Sigmoid colon (tissue), 4 donors: ENCODE measurements around the genes RFX5 and RORC.

GRCh38 chr1:151008891-151009455 is 724 bp downstream of the PRUNE1 start:
- PRO-cap, result no peak
- RAMPAGE, long total RNA, 4 experiments, result no peak in any of the 4 experiments

GRCh38 chr1:151054798-151055935 is 4.3 kb downstream of the CDC42SE1 start:
- PRO-cap, result no peak
- RAMPAGE, long total RNA, 4 experiments, result no peak in any of the 4 experiments

GRCh38 chr1:151147605-151148192 is 1.3 kb upstream of the SEMA6C start:
- PRO-cap, result no peak
- RAMPAGE, long total RNA, 4 experiments, result no peak in any of the 4 experiments

DNA sequence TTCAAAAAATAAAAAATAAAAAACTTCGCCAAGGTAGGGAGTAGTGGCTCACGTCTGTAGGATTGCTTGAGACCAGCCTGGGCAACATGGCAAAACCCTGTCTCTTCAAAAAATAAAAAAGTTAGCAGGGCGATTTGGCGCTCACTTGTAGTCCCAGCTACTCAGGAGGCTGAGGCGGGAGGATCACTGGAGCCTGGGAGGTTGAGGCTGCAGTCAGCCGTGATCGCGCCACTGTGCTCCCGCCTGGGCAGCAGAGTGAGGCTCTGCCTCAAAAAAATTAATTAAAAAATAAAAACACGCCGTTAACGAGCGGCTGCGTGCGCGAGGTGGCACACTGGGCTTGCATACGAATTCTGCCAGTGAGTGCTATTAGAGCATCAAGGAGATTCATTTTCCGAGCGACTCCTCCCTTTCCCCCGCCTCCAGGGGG is 1.2 kb upstream of the ZNF687 start:
- PRO-cap, result no peak
- RAMPAGE, long total RNA, 4 experiments, result no peak in any of the 4 experiments

DNA sequence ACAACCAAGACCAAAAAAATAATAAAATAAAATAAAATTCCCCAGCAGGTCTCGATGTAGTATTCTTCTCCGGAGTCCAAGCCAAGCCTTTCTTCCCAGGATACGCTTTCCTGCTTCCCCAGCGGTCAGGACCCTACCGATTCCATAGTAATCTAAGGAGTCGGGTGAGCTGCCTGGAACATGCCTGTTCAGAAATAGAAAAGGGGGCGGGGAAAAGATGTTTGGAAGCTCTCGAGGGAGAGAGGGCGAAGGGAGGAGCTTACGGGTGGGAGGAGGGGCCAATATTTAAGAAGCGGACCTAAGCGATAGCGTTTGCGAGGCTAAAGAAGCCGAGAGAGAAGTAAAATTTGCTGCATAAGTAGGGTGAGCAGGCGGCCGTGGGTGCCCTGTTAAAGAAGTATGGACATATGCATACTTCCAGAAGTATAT is 302 bp upstream of the PI4KB start:
- PRO-cap, result unidirectional peak, minus-strand start at position 154 of the sequence
- RAMPAGE, long total RNA, 4 experiments, result start-site peak on the minus strand in 4 of 4 experiments, centred at positions 143 to 176 of the sequence, 55 to 68 reads per replicate

- PRO-cap, result no peak
- RAMPAGE, long total RNA, 4 experiments, result no peak in any of the 4 experiments
Measured at GRCh38 chr1:151327933-151328434, 768 bp upstream of the PI4KB start.

DNA sequence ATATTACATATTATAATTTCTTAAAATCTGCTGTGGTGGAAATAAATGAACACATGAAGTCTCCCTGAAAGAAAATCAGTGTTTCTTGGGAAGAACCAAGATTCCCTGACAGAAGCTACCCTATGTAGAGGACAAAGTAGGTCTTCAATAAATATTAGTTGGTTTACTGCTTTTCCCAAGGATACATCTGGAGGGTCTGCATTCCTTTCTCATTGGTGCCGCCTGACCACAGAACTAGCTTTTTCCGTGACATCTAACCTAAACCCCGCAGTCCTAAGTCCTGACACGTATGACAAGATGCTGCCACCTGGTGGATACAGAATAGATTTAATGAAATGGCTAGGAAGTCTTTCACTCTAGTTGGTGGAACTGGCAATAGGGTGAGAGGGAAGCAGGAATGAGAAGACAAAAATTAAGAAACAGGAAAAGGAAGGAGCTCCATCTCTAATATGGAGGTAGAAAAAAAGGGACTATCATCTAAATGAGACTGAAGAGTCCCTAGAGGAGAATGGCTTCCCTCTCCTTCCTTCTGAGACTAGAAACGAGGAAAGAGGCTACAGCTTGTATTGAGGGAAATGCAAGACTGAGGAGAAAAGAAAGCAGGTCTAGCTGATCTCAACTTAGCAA is 6.2 kb downstream of the RFX5 start:
- PRO-cap, result no peak
- RAMPAGE, long total RNA, 4 experiments, result no peak in any of the 4 experiments

DNA sequence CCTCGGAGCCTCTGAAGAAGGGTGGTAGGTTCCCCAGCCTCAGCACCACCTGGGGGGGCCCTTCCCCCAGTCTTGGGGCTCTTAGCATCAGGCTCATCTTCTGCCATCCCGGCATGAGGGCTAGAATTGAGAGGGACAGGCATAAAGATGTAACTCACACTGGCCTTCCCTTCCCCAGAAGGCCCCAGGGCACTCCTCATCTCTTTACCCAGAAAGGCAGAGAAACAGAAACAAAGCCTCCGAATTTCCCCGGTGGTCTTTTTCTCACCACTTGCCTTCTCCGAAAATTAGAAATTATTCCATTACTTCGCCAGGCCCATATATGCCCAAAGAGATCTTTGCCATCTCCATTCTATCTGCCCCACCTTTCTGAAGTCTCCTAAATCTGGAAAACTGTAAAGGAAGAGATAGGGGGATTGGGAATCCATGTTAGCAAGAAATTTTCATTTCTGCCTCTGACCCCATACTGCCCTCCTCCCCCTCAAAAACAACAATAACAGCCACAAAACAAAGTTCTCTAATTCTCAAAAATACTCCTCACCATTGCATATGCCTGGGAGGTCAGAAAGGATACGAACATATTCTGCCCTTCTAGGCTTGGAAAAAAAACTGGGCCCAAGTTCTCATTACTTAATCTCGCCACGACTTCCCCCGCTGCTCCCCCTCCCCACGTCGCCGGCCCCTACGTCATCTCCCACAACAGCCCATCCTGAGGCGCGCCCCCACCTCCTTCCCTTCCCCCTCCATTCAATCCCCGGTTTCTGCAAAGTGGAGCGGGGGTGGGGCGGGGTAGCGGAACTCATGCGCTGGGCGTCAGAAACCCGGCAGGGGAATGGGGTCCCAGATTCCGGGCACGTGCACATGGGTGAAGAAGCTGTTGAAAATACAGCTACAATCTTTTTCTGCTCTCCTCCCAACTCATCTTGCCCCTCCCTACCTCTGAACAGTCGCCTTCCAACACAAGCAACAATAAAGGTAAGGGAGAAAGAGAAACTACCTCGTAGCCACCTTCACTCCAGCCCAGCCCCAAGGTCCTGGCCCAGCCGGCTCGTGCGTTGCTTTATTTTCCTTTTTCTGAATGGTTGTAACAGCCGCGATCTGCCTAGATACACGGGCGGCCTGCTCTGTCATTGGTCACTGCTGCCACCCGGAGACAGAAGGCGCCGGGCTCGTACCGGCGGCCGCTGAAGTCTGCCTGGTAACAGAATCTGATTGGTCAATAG is at the start of gene RFX5:
RFX5 (minus strand) TSS at position 1,039 of the 1,223 bp plus-strand sequence.
- PRO-cap, result unidirectional peak, minus-strand start at position 674 of the sequence; bidirectional peak, plus-strand start outside the sequence, minus-strand start at position 1,036 of the sequence
- RAMPAGE, long total RNA, 4 experiments, result start-site peak on the plus strand in 2 of 4 experiments, centred at positions 735 to 758 of the sequence, 5 to 14 reads per replicate; start-site peak on the minus strand in 4 of 4 experiments, centred at positions 682 to 1,035 of the sequence, 66 to 270 reads per replicate

GRCh38 chr1:151365420-151365930 is 7.0 kb downstream of the SELENBP1 start:
- PRO-cap, result no peak
- RAMPAGE, long total RNA, 4 experiments, result no peak in any of the 4 experiments

GRCh38 chr1:151419863-151420086 is 20.4 kb downstream of the PSMB4 start:
- PRO-cap, result no peak
- RAMPAGE, long total RNA, 4 experiments, result no peak in any of the 4 experiments

DNA sequence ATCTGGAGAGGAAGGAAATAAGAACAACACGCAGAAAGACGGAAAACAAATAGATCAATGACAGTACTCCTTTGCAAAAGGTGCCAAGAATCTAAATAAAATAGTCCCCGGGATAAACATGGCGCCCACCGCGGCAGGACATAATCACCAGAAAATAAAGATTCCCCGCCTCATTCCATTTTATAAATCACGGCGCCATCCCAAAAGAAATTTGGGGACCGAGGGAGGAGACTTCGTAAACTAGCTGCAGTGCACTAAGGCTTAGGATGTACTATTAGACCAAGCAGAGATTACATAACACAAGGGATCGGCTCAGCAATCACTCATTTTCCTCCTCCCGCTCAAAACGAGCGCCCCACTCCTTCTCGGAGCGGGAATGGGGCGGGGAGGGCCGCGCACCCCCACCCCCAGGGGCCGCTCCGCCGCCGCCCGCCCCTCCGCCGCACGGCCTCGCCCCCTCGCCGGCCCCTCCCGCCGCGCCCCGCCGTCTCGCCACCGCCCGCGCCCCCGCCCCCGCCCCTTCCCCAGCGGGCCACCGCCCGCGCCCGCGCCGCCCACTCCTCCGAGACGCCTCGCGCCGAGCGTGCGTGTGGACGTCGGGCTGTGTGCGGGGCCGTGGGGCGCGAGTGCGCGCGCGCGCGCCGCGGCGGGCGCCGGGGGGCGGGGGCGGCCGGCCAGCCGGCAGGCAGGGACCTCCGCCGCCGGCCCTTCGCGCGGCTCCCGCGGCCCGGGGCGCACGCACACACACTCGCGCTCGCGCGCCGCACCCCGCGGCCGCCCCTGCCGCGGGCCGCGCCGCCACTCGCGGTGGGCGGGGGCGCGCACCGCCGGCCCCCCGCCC is 891 bp downstream of the POGZ start:
- PRO-cap, result bidirectional peak, plus-strand start at position 656 of the sequence, minus-strand start at position 483 of the sequence
- RAMPAGE, long total RNA, 4 experiments, result no peak in any of the 4 experiments

DNA sequence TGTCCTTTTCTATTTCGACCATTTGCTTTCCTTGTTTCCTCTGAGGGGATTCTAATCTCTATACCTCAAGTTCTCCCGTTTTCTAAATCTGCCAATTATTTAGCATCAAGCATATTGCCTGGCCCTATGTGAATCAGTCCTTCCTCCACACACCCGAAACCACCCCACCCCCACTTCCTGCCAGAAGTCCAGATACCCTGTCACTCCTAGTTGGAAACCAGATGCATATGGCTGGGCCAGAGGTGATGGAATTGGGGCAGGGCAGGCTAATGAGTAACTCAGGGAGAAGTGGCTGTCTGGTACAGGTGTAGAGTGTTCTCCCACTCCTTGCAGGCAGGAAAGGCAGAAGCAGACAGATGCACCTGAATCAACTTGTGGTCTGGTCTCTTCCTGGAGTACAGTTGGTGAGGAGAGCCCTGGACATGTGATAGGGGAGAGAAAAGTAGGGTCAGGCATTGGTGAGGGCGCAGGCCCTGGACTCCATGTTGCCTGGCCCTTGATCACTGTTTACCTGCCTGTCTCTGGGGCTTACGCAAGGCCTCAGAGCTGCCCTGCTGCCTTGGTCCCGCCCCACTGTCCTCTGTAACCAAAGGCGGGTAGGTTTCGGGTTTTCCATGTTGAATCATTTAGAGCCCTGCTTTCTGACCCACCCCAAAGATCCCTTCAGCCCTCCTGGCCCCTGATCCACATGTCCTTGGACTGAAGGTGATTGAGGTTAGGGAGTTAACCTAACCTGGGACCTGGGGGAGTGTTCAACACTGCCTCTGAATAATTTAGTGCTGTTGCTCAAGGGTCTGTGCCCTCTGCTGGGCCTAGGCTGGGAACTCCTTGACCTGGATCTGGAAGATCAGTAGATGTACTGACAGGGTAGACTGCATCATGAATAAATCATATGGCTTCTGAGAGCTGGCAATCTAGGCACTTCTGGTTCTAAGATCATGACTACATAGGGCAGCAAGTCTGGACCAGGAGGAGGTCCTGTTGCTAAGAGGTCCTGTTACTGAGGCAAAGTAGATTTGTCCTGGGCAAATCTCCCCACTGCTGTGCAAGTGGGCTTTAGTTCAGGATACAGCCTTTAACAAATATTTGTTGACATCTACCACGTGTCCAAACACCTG is 2.7 kb downstream of the CGN start:
- PRO-cap, result no peak
- RAMPAGE, long total RNA, 4 experiments, result no peak in any of the 4 experiments

DNA sequence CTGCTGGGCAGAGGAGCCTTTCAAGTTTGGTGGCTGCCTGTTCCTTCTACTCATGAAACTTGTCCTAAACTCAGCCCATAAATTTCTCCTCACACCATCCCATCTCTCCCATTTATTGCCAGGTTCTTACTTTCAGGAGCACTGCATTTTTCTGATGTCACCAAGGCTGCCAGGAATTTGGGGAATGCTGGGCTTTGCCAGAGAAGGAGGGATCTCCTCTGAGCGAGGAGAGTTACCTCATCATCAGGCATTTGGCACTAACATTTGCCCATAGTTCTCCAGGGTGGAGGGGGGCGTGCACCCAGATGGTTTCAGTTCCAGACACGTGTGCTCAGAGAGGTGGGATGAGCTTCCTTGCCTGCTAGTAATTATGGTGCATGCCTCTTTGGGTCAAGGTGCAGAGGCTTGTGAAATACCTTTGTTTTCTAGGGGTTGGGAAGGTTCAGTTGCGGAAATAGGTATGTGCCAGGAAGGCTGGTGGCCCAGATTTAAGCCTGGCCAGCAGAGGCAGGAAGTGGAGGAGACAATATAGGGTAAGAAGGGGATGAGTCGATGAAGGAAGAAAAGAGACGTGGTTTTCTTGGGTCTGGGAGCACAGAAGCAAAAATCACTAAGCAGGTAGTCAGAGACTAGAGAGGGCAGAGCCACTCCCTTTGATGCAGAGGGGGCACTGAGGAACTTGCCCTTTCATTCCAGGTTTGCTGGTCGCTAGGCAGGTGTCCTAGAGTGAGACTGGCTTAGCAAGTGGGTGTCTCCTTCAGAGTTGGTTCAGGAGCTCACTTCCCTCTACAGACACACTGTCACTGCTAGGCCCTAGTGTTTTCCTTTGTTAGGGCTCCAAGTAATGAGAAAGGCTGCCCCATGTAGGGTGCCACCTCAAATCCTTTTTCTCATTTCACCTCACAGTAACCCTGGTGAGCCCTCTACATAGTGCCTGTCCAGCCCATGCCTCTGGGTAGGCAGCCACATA is 7.2 kb downstream of the TUFT1 start:
- PRO-cap, result no peak
- RAMPAGE, long total RNA, 4 experiments, result no peak in any of the 4 experiments

GRCh38 chr1:151606361-151606882 is 5.4 kb upstream of the SNX27 start:
- PRO-cap, result no peak
- RAMPAGE, long total RNA, 4 experiments, result no peak in any of the 4 experiments

DNA sequence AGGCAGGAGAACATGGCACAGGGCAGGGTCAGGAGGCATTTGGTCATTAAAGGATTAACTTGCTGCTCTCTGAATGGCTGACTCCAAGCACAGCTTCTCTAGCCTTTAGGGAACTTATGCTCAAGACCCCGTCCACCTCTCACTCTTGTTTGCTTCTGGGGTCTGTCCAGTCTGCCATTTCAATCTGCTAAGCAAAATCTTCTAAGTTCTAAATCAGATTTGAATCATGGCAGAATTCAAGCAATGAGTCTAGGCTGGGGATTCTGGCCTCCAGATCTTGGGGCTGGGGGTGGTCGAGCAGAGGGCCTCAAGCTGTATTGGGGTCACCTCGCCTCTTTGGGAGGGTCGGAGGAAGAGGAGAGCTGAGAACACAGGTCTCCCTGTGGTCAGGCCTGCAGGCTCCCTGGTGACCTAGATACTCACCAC is 10.3 kb upstream of the LINGO4 start:
- PRO-cap, result no peak
- RAMPAGE, long total RNA, 4 experiments, result no peak in any of the 4 experiments

DNA sequence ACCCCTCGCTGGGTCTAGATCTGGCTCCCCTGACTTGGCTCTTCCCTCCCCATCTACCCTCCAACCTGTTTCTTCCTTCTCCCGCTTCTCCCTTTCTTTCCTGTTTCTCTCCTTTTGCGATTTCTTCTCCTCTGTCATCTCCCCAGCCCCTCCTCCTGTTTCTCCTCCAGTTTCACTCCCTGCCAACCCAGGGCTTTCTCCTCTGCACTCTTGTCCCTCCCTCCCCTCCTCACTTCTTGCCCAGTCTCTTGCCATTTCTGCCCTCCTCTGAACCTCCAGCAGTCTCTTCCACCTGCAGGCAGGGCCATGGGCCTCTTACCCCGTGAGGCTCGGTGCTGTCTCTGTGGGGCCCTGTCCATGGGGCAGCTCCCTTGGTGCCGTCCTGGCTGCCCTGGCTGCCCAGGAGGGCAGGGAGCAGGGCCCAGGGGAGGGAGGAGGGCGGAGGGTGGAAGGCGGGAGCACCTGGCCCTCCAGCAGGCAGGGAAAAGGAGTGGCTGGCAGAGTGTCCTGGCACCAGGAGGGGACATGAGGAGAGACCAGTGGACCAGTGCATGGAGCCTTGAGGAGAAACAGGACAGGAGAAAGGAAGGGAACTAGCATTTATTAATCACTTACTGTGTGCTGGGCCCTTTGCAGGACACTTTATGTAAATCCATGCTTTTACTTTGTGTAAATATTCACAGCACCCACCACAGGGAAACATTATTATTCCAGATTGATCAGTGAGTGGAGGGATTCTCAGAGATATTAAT is at the start of gene RORC:
RORC (minus strand) TSS at position 397 of the 752 bp plus-strand sequence.
- PRO-cap, result no peak
- RAMPAGE, long total RNA, 4 experiments, result no peak in any of the 4 experiments

DNA sequence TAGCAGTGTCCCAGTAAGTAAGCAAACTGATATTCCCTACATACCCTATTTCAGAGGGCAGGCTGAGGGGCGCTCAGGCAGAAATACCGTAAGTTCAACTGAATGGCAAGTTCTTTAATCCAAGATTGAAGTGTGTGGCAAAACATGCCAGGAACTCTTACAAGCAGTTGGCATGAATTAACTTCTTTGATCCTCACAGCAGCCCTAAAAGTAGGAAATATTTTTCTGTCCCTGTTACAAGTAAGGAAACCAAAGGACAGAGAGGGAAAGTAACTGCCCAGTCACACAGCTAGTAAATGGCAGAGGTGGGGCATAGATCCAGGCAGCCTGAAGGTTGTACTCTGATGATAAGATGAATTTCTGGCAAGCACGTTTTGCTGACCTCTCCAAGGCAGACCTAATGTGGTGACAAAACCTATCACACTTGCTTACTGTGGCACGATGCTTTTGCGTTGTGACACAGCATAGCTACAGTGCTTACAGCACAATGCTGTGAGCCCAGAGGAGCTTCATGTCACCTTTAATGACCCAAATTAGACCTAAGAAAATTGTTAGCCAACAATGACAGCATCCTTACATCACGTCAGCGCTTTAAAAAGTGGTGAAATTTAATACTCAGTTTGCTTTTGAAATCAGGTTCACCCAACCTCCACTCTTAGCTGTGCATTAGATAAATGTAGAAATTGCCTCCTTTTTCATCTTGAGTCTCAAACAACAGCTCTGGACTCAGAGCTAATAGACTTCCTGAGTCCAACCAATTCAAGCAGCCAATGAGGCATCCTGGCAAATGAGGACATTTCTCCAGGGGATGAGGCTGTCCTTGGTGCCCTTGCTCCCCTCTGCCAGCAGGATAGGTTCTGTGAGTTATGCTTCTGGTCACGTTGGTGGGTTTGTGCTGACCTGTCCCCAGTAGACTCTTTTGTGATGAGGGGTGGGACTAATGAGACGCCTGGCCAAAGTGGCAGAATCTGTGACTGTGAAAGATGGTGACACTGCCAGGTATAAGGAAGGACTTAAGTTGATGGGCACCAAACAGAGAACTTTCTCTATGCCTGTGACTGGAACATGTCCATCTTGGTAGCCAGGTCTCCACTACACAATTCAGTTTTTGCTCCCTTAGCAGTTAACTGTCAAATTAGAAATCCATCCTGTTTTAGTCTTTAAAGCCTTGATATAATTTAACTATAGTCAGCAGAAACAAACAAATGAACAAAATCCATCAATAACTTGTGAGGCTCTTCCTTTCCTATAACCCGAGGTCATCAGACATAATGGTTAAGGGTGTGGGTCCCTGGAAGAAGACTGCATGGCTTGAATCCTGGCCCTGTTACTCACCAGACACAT is 35.3 kb upstream of the THEM4 start:
- PRO-cap, result no peak
- RAMPAGE, long total RNA, 4 experiments, result no peak in any of the 4 experiments

- PRO-cap, result no peak
- RAMPAGE, long total RNA, 4 experiments, result no peak in any of the 4 experiments
Measured at GRCh38 chr1:151970699-151970998, 23.0 kb downstream of the S100A10 start.

DNA sequence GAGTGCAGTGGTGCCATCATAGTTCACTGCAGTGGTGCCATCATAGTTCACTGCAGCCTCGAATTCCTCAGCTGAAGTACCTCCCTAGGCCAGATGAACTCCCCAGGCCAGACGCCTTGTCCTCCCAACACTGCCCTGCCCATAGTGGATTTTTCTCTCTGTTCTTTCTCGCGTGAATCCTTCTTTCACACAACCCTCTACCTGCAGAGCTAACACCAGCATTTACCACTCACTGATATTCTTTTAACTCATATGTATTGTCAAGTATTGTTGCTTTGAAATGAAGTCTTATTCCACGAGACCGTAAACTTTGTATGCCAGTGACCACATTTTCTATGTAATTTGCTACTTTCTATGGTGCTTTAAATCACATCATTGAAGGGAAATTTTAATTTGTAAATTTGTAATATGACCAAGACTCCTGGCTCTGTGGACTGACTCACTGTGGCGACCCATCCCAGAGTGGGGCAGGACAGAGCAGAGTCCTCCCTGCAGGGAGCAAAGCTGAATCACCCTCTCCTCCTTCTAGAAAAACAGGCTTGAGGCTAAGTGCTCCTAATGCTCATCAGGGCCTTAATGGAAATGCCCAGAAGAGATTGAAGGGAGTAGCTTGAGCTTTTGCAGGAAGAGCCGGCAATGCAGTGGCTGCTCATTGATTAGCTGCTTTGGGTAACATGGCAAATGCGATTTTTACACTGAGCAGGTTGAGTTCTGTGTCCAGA is 17.0 kb downstream of the S100A10 start:
- PRO-cap, result no peak
- RAMPAGE, long total RNA, 4 experiments, result no peak in any of the 4 experiments

DNA sequence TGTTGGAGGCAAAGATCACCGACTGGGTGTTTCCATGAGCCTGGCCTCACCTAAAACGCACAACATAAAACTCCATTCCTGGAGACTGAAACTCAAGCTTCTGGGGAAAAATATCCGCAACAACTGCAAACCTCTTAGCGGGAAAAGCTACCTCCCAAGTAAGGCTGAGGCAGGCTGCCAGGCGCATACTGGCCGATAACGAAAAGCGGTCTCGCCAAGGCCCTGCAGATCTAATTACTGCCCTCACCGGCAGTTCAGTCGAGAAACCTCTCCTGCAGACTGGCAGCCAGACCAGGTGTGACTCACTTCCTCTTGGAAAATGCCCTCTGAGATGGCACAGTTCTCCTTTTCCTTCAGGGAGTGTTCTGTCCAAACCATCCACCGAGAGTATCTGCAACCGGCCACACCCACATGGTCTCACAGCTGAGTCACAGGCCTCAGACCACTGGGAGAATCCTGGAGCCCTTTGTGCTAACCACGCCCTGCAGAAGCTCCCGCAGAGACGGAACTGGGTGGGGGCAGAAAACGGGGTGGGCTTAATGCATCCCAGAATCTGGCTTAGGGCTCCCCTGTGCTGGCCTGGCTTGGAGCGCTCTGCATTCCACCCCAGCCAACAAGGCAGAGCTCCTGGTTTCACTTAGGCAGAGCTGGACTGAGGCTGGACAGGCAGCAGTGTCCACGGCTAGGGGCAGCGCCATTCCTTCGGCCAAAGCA is 1.3 kb downstream of the S100A10 start:
- PRO-cap, result unidirectional peak, plus-strand start at position 644 of the sequence
- RAMPAGE, long total RNA, 4 experiments, result no peak in any of the 4 experiments